Body of pancreas (tissue), 2 donors: ENCODE measurements around a stretch of chrX.

- PRO-cap = no peak
- RAMPAGE, long total RNA, 2 experiments = no peak in any of the 2 experiments
Observed at GRCh38 chrX:41917442-41917881, 5.9 kb downstream of the CASK start.

DNA sequence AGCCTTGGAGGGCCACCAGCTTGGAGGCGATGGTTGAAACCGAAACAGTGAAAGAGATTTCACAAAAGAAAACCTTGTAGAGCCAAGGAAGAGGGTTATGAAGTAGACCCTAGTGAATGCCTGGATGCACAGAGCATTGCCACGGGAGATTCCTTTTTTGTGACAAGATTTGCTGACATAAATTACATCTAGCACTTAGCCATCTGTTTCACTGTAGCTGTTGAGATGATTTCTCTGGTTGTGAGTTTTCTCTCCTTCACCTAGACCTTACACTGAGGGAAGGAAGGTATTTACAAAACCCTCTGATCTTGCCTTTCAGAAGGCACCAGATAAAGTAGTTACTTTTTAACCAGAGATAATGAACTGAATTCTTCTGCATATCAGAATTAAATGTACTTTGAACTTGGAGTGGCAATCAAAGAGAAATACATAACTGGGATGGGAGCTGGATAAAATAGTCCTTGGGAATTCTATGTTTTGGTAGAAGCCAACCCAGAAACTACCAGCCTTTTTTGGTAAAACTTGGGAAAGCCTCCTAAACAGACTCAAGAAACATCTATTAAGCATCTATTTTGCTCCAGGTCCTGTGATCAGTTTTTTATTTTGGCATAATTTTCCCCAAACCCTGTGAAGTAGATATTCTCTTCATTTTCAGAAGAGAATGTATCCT is 104.3 kb upstream of the CASK start:
- PRO-cap = no peak
- RAMPAGE, long total RNA, 2 experiments = no peak in any of the 2 experiments

- PRO-cap = no peak
- RAMPAGE, long total RNA, 2 experiments = no peak in any of the 2 experiments
Observed at GRCh38 chrX:43176616-43177065, 398.7 kb upstream of the PPP1R2C start.

- PRO-cap = no peak
- RAMPAGE, long total RNA, 2 experiments = no peak in any of the 2 experiments
Observed at GRCh38 chrX:43968325-43968663, 4.9 kb downstream of the NDP start.

DNA sequence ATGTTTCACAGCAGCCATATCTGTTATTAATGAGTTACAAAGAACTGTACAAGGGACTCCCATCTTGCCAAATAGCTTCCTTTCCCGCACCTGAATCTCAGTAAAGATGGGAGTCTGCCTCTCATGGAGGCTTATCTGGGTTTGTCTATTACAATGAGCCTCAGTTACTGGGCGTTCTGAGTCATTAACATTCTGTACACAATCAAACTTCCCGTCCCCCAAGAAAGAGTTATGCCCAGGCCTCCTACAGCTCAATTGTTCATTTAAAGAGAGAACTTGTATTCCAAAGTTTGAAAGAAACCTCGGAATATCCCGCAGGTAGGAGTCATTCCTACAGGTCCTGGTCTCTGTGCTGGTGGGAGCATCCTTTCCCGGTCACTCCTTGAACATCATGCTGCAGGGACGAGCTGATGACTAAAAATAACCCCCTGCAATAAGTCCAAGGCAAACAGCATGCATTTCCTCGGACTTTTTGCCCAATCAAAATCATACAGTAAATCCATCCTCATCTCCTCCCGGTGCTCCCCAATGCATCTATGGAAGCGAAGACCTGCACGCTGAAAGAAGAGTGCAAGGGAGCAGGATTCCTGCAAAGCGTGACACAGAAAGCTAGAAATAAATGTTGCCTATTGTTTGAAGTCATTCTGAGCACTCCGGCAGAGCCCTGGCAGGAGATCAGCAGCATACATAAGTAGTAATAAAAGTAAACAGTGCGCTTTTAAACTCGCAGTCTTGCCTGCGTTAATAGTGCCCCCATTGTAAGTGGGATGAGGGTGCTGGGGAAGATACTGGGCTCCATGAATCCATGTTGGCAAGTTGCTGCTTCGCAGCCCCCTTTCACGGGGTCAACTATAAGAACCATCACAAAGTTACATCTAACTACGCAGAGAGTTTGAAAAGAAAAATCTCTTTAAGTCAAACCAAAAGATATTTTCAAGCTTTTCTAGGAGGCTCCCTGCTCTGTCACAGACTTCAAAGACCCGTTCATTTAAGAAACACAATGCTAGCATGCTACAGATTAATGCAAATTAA is 722 bp downstream of the NDP start:
- PRO-cap = no peak
- RAMPAGE, long total RNA, 2 experiments = no peak in any of the 2 experiments

GRCh38 chrX:44306058-44306710 is 37.3 kb downstream of the EFHC2 start:
- PRO-cap = no peak
- RAMPAGE, long total RNA, 2 experiments = no peak in any of the 2 experiments

DNA sequence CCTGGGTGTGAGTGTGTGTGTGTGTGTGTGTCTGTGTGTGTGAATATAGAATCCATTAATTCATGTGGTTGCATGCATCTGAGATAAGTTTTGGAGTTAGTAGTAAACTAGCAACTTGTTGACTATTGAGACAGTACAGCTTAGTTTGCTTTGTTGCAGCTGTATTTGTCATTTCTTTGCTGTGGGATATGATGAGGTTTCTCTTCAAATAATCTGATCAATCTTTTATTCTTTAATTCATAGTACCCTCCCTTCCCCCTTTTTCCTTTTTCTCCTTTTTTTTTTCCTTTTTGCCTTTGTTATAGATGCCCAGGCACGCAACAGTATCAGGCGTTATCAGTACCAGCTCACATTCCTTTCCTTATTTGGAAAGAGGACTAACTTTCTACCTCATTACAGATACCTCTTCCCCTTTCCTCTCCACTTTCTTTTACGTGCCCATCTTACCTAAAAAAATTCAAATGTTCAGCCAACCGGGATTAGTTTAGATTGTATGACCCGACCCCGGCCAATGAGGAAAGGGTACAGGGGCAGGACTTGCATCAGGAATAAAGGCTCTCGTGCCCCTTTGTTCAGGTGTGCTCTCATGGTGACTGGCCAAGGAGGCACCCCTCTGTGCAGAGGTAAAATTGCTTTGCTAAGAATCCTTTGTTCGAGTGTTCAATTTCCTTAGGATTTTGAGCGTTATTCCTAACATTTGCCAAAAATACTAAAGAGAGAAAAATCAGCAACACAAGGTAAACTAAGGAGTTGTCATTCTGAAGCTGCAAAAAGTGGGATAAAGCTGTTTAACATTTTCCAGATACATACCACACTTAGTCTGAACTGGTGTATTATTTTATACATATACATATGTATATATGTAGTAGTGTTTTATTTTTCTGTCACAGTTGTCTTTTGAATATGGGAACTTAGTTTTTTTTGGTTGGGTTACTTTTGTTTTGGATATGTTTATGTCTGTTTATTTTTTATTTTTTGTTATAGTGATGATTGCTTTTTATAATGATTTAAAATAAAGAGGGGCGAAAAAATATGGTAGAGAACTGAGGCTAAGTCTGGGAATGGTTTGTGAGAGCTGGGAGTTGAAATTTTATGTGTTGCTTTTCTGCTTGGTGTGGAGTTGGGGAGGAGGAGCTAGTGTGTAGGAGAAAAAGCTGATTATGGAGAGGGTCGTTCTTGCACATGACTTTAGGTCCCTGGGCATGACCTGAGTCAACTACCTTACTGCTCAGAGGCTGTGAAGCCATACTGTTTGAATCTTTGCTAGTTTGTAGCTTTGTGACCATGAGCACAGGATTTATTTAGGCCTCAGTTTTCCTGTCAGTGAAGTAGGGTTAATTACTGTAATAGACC is 78.1 kb downstream of the KDM6A start:
- PRO-cap = no peak
- RAMPAGE, long total RNA, 2 experiments = start-site peak on the plus strand in 1 of 2 experiments, centred at position 762 of the sequence, 15 reads per replicate

DNA sequence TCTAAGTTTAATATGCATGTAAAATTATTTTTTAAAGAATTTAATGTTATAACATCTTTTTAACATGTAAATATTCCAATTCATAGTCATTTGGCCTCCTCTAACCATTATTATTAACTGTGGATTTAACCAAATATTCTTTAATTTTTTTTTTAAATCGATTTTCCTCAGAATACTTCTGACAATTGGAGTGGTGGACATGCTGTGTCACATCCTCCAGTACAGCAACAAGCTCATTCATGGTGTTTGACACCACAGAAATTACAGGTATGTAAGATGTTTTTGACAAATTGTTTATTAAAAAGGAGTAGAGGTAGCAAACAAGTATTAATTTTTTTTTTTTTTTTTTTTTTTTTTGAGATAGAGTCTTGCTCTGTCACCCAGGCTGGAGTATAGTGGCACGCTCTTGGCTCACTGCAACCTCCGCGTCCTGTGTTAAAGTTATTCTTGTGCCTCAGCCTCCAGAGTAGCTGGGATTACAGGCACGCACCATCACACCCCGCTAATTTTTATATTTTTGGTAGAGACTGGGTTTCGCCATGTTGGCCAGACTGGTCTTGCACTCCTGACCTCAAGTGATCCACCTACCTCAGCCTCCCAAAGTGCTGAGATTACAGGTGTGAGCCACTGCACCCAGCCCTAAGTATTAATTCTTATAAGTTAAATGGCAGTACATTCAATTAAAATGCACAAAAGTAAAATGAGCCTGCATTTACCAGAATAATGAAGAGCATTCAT is 139.4 kb downstream of the DIPK2B start:
- PRO-cap = no peak
- RAMPAGE, long total RNA, 2 experiments = no peak in any of the 2 experiments

DNA sequence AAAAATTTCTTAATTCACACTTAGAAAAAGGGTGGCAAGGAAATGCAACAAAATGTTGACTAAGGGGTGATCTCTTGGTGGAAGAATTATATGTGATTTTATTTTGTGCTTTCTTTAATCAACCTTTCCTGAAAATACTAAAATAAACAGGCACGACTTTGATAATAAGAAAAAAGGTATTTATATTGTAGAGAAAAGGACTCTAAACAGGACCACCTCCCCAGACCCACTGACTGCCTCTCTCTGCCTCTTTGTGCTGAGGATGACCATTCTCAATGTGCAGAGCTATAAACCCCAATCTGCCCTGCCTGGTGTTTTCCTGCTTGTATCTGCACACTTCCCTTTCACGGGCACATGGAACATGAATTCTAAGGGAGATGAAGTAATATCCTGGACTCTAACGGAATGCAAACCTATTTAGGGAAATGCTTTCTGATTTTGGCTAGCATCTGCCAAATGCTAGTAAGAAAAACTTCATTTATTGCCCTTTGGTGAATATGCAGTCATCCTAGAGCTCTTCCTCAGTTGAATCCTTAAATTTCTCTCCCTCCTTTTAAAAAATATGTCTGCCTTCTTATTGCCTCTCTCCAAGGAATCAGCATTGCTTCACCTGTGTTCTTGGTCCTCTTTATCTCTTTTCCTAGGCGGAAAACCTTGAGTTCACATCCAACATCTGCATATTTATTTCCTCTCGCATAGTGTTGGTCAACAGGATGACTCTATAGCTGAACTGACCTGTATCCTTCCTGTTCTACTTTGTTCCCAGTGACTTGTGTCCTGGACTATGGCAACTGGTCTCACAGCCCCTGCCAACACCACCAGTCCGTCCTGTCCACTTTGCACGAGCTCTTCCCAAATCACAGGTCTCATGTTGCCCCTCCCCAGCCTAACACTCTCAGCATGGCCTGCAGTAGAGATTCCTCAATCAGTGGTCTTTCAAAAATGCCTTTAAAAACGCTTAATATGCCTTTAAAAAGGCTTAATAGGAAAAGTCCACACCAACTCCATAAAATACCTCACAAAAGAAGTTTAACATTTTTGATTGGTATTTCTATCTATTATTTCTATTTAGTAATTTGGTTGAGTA is 2.2 kb downstream of the DIPK2B start:
- PRO-cap = unidirectional peak, plus-strand start at position 821 of the sequence
- RAMPAGE, long total RNA, 2 experiments = no peak in any of the 2 experiments

DNA sequence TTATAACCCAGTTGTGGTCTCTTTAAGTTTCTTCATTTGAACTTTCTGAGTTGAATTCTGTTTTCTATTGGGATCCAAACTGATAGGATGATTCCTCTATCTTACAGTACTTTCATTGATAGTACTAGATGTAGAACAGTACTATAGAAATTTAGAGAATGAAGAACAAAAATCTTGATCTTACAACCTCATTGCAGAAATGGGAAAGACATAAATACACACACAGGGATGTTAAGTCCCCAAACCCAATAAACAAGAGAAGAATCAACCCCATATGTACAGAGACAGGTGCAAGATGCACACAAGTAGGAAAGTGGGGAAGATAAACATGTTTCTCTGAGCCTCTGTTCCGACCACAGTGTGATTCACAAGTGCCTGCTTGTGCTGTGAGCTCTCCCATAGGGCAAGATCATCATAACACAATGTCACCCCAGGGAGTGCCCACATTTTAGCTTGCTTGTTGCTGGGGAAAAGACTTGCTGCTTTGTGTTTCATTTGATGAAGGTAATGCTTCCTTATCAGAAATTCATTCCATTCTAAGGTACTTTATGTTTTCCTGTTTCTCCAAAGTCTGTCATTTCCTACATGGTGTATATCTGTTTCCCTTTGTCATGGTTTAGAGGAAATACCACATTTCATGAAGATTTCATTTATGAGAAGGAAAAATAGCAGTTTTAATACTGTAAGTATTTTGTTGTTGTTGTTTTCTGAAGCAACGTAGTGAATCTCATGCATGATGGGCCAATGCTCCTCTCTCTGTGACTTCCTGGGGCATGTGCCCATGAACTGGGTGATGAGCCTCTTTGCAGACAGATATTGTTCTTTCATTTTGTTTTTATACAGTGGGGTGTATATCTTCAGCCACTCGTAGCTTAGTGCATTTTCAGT is 304.5 kb upstream of the DIPK2B start:
- PRO-cap = no peak
- RAMPAGE, long total RNA, 2 experiments = no peak in any of the 2 experiments

GRCh38 chrX:45765584-45766371 is 565.1 kb upstream of the DIPK2B start:
- PRO-cap = no peak
- RAMPAGE, long total RNA, 2 experiments = no peak in any of the 2 experiments

DNA sequence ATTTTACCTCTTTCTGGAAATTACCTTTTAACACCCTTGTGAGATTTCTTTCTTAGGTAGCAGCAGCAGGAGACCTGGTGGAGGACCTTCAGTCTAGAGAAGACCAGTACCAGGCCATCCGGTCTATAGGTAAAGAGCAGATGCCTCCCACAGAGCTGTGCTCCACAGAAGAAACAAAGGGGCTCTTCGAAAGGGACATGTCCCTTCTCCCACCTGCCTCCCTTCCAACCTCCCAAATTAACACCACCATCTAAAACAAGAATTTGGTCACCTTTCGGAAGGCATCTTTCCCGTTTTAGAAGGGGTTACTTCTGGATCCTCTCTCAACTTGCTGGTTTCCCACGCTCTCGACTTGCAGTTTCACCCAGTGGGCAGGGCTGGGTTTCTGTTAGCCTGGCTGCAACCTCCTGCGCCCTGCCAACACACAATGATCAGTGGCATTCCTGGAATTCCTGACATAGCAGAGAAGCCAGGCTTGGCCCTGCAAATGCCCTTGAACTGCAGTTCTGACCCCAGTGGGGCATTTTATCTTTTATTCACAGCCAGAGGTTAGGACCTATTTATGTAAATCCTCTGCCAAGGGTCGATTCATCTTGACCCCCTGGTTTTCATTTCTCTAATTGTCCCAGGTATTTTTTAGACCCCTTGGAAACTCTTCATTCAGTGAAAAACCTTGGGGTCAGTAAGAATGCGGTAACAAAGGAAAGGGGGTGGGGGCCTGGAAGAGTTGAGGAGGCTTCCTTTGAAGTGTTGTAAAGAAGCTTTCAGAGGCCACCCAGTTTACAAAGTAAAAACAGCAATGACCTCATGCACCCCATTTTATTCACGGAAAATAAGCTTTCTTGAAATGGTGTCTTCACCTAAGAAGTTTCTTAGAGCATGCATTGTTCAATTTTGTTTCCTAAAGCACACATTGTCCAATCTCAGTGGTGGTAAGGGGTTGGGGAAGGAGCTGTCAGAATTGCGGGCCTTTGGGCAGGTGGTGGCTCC is 119.5 kb upstream of the KRBOX4 start:
- PRO-cap = unidirectional peak, minus-strand start at position 362 of the sequence
- RAMPAGE, long total RNA, 2 experiments = start-site peak on the minus strand in 1 of 2 experiments, centred at position 344 of the sequence, 7 reads per replicate

- PRO-cap = no peak
- RAMPAGE, long total RNA, 2 experiments = no peak in any of the 2 experiments
Observed at GRCh38 chrX:46628374-46629143, 55.0 kb downstream of the CHST7 start.

GRCh38 chrX:46629144-46629733 is 55.7 kb downstream of the CHST7 start:
- PRO-cap = no peak
- RAMPAGE, long total RNA, 2 experiments = no peak in any of the 2 experiments

- PRO-cap = no peak
- RAMPAGE, long total RNA, 2 experiments = no peak in any of the 2 experiments
Observed at GRCh38 chrX:46961160-46961622, 49.0 kb downstream of the JADE3 start.

DNA sequence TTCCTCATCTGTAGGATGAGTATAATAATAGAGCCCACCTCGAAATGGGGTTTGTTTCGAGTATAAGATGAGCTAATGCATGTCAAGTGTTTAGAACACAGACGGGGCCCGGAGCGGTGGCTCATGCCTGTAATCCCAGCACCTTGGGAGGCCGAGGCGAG is 716 bp downstream of the NDUFB11 start:
- PRO-cap = no peak
- RAMPAGE, long total RNA, 2 experiments = no peak in any of the 2 experiments

- PRO-cap = unidirectional peak, minus-strand start at chrX:47146432
- RAMPAGE, long total RNA, 2 experiments = no peak in any of the 2 experiments
Observed at GRCh38 chrX:47146069-47146938, 1.3 kb downstream of the RBM10 start.

- PRO-cap = no peak
- RAMPAGE, long total RNA, 2 experiments = no peak in any of the 2 experiments
Observed at GRCh38 chrX:47200352-47201045, 6.9 kb downstream of the UBA1 start.

GRCh38 chrX:47209883-47210306 is 8.6 kb upstream of the CDK16 start:
- PRO-cap = no peak
- RAMPAGE, long total RNA, 2 experiments = no peak in any of the 2 experiments

- PRO-cap = bidirectional peak, plus-strand start at chrX:47219273, minus-strand start at chrX:47219081
- RAMPAGE, long total RNA, 2 experiments = no peak in any of the 2 experiments
Observed at GRCh38 chrX:47218847-47219679, 582 bp downstream of the CDK16 start.